Thoracic aorta (tissue), 1 donor: ENCODE measurements around the gene FBXL14.

DNA sequence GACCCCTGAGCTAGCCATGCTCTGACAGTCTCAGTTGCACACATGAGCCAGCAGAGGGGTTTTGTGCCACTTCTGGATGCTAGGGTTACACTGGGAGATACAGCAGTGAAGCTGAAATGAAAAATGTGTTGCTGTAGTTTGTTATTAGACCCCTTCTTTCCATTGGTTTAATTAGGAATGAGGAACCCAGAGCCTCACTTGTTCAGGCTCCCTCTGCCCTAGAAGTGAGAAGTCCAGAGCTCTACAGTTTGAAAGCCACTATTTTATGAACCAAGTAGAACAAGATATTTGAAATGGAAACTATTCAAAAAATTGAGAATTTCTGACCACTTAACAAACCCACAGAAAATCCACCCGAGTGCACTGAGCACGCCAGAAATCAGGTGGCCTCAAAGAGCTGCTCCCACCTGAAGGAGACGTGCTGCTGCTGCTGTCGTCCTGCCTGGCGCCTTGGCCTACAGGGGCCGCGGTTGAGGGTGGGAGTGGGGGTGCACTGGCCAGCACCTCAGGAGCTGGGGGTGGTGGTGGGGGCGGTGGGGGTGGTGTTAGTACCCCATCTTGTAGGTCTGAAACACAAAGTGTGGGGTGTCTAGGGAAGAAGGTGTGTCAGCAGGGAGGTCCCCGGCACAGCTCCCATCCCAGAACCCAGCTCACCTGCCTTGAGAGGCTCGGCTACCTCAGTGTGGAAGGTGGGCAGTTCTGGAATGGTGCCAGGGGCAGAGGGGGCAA lies 50.1 kb upstream of the IQSEC3 start:
- RAMPAGE, long total RNA = start-site peak on the minus strand centred at position 441 of the sequence, 64 bp wide, 10 reads

- RAMPAGE, long total RNA = no peak
These were observed 45.2 kb downstream of the IQSEC3 start for GRCh38 chr12:111672-112260.

DNA sequence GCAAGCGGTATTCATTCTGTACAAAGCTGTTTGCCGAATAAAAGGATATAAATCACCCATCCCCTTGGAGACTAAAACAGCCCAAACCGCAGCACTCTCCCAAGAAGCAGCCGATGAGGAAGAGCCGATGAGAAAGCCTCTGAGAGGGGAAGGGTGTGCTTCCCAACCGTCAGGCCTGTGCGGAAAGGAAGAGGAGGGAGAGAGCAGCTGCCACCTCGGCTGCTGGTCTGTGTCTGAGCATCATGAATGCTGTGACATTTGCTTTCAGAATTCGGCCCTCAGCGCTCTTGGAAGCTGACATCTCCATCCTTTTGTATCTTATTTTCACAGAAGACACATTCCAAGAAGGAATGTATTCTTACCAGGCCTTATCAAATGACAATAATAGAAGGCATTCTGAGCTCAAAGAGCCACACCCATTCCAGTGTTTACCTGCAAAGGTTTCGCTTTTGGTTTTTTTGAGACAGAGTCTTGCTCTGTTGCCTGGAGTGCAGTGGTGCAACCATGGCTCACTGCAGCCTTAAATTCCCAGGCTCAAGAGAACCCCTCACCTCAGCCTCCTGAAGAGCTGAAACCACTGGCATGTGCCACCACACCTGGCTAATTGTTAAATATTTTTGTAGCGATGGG lies 69.4 kb downstream of the SLC6A12 start:
- RAMPAGE, long total RNA = no peak

GRCh38 chr12:383843-384503 lies 5.1 kb downstream of the KDM5A start:
- RAMPAGE, long total RNA = no peak

DNA sequence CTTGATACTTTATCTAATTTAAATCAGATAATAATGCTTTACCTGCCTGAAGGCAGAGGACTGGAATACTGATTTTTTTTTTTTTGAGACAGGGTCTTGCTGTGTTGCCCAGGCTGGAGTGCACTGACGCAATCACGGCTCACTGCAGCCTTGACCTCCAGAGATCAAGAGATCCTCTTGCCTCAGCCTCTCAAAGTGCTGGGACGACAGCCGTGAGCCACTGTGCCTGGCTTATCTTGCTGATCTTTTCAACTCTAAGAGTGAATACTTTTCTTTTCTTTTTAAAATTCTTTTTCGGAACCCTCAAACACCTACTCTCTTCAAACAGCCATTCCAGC lies 688 bp upstream of the B4GALNT3 start:
- RAMPAGE, long total RNA = no peak

DNA sequence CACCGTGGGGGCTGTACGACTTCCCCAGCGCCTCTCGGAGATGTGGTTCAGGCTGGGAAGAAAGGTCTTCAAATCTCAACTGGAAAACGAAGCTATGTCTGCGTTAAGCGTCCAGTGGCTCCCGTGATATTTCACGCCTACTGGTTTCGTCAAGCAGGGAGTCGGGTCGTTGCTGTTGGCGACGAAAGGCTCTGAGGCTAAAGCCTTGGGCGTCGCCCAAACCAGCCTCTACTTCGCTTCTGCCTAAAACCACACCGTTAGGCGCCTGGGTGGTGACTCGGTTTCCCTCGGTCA lies 342 bp upstream of the B4GALNT3 start:
- RAMPAGE, long total RNA = no peak

- RAMPAGE, long total RNA = no peak
These were observed 8.7 kb downstream of the B4GALNT3 start for GRCh38 chr12:468324-469034.

GRCh38 chr12:526968-527784 lies 67.4 kb downstream of the B4GALNT3 start:
- RAMPAGE, long total RNA = start-site peak on the plus strand at chr12:527463-527804, 6 reads

DNA sequence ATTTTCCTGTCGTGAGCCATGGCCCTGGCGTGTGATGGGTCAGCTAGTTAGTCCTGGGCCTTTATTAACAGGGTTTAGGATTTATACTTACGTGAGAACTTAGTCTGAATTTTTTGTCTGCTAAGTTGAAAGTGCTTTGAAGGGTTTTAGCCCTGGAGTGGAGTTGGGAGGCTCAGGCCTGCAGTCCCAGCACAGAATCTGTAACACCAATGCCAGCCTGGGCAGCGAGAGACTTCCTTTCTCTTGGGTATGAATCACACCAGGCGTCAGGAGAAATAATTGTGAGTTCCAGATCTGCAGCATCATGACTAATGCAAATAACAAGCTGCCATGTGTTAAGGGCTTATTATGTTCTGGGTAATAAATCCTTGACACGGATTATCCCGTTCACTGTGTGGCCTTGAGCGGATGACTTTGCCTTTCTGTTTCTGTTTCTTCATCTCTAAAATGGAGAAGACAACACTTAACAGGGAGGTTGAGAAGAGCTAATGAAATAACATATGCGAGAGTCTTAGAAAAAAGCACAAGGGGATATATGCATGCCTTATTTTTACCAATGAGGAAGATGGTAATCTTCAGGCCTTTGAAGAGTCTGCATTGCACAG lies 70.6 kb downstream of the B4GALNT3 start:
- RAMPAGE, long total RNA = no peak

- RAMPAGE, long total RNA = no peak
These were observed 83.1 kb downstream of the B4GALNT3 start for GRCh38 chr12:542691-543426.

GRCh38 chr12:552947-554164 lies 93.6 kb downstream of the B4GALNT3 start:
- RAMPAGE, long total RNA = no peak

DNA sequence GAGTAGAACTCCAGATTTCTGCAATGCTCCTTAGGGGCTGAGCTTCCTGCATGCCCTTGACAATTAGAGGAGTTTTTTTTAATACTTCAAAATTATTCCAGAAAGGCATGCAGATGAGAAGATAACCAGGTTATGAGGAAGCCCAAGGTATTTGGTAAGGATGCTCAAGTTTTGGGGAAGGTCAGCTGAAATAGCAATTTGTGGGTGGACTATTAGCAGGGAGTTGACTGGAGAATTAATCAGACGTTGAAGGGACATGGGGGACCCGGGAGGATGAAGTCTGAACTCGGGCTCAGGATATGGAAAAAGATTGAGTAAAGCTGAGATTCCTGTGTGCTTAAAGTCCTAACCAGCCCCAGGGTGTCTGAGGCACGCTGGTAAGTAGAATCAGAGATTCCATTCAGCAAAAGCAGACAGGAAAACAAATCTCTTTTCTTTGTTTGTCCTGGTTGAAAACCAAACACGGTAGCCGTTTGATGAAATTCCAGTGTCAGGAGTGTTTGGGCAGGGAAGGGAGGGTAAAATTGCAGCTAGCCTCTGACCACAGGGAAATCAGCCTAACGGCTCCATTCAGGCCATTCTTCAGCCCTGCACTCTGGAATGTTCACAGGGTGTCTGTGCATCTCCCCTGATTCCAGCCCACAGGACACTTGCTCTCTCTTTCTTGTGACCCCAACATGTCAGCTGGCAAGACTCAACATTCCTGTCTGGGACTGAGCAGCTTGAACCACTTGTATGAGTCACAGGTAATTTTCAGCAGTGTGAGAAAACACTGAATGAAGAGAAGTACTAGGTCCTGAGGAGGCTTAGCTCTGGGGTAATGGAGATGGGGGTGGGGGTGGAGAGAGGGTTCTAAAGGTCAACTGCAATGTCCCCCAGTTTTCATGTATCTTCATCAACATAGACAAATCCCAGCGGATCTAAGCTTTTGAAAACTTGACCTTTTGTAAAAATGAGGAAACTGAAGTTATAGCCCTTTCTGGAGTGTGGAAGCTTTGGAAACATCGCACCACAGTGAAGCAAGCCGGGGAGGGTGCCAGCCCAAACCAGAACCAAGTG lies 31.0 kb downstream of the NINJ2 start:
- RAMPAGE, long total RNA = no peak

- RAMPAGE, long total RNA = start-site peak on the minus strand at chr12:643602-643681, 12 reads
These were observed 19.6 kb downstream of the NINJ2 start for GRCh38 chr12:643527-644134.

DNA sequence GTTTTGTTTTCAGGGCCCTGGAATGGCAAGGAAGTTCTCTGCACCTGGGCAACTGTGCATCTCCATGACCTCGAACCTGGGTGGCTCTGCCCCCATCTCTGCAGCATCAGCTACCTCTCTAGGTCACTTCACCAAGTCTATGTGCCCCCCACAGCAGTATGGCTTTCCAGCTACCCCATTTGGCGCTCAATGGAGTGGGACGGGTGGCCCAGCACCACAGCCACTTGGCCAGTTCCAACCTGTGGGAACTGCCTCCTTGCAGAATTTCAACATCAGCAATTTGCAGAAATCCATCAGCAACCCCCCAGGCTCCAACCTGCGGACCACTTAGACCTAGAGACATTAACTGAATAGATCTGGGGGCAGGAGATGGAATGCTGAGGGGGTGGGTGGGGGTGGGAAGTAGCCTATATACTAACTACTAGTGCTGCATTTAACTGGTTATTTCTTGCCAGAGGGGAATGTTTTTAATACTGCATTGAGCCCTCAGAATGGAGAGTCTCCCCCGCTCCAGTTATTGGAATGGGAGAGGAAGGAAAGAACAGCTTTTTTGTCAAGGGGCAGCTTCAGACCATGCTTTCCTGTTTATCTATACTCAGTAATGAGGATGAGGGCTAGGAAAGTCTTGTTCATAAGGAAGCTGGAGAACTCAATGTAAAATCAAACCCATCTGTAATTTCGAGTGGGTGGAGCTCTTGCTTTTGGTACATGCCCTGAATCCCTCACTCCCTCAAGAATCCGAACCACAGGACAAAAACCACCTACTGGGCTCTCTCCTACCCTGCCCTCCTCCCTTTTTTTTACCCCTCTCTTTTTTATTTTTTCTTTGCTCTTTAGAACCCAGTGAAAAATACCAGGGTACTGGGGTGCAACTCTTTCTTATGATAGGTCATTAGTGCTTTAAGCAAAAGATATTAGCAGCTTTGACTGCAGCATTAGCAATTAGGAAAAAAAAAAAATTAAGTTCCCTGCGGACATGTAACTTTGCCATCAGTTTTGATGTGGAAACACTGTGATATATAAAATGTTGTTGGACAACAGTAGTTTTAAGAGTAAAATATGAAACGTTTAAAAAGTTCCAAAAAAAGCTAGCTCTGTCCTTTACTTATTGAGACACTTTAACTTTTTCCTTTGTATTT lies 40.7 kb downstream of the RAD52 start:
- RAMPAGE, long total RNA = no peak

GRCh38 chr12:1054459-1054789 lies 63.4 kb downstream of the ERC1 start:
- RAMPAGE, long total RNA = no peak

- RAMPAGE, long total RNA = no peak
These were observed 244.0 kb downstream of the FBXL14 start for GRCh38 chr12:1350187-1350941.

DNA sequence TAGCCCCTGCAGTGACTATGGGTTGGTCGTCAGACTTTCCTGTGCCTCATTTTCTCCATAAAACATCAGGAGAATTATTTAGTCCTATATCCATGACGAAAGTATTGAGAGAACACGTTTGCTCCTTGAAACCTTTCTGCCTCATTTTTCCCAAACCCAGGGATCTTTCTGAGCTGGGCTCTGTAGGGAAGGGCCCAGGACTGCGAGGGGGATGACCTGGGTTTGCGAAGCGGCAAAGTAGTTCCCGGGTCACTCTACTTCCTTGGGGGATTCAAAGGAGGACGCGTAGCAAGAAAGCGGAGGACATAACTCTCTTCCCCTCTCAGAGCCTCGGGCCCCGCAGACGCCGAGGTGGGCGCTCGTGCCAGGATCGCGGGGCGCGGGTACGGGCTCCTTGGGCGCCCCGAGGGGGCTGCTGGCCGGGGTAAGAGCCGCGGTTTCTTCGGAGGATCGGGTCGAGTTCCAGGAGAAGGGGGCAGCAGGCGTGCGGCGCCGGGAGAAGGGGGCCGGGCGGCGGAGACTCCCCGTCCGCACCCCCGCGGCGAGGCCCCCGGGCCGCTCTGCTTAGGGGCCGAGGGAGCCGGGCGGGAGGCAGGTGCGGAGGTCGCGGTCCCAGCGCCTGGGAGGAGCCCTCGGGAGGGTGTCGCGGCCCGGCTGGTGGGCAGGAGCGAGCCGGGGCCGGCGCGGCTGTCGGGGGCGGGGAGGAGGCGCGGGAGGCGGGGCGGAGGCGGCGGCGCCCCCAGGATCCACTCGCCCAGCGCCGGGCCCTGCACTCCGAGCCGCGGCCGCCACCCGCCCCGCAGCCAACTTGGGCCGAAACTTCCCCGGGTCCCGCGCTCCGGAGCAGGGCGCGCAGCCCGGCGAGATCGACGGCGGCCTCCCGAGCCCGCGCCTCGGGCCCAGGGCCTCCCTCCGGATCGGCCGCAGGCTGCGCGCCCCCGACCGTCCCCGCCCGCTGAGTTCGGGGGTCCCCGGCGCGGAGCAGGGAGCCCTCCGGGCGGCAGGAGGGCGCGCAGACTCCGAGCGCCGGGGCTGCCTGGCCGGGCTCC lies 64.5 kb downstream of the FBXL14 start:
- RAMPAGE, long total RNA = no peak

DNA sequence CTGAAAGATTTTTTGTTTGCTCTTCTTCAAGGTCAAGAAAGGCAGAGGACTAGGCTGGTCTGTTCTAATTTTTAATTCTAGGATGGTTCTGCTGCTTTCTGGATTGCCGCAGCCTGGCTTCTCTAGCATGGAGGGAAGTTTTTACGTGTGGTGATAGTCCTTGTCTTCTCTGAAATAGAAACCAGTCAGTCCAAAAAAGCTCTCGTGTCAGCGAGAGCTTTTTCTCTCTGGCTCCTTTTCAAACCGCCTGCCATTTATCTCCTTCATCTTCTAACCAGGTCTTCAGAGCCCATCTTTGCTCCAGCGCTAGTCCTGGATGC lies 61.4 kb downstream of the FBXL14 start:
- RAMPAGE, long total RNA = no peak

DNA sequence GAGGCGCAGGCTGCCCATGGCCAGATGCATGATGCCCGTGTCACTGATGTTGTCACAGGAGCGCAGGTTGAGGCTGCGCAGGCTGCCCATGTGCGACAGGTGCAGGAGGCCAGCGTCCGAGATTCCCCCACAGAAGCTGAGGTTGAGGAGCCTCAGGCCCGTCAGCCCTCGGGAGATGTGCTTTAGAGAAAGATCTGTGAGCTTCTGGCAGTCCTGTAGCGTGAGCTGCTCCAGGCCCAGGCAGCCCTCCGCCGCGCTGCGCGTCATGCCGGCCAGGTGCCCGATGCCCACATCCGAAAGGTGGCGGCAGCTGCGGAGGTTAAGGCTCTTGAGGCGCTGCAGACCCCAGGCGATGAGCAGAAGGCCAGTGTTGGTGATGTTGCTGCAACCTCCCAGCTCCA lies 1.2 kb downstream of the FBXL14 start:
- RAMPAGE, long total RNA = no peak

- RAMPAGE, long total RNA = no peak
These were observed at the start of gene FBXL14 for GRCh38 chr12:1594130-1595100. Gene FBXL14 (minus strand): TSS chr12:1594581.